Skin of body (tissue), 2 donors: ENCODE data around the genes TPRX2 and KDELR1.

DNA sequence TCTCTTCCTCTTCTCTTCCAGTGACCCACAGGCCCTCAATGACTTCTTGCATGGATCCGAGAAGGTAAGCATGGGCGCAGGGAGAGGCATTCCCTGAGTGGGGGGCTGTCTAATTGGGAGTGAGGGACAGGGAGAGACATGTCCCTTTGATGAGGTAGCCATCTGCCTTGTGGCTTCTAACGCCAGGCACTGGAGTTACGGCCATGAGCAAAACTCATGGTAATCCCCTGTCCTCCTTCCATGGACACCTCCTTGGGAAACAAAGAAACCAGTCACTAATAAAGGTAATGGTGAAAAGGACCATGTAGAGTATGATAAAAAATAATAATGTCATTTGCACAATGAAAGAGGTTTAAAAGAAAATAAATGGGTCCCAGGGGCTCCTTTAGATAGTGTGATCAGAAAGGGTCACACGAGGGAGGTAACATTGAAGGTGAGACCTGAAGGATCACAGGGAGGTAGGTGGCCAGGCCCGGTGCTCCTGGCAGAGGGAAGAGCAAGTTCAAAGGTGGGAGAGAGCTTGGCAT, 39.5 kb upstream of the EHD2 start:
- RAMPAGE, long total RNA, result no peak

DNA sequence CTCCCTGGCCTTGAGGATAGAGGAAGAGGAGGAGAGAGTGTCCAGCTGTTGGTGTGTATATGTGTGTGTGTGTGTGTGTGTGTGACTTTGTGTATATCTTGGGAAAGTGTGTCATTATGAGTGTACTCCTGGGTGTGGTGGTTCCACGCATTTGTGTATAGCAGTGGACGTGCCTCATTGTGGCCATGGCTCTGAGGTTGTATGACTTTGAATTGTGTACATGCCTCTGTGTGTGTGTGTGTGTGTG, 6.6 kb downstream of the EHD2 start:
- RAMPAGE, long total RNA, result no peak

DNA sequence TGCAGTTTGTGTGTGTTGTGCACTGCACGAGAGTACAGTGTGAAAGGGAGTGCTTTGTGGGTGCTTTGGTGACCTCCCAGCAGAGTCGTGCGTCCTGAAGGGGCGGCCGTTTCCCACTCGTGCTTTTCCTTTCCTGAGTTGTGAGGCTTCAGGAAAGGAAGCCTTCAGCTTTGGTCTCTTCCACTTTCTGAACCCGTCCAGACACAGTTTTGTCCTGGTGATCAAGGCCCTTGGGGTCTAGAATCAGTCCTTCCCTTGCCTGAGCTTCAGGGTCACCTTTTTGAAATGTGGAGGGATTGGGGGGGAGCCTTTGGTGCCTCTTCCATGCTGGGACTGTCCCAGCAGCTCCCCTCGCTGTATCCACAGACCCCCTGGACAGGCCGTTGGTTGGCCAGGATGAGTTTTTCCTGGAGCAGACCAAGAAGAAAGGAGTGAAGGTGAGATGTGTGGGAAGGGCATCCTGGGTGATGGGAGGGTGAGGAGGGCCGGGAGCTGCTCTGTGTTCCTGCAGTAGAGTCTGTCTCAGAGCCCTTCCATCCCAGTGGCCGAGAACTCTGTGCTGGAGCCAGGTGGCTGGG, 5.9 kb downstream of the NOP53 start:
- RAMPAGE, long total RNA, result no peak

DNA sequence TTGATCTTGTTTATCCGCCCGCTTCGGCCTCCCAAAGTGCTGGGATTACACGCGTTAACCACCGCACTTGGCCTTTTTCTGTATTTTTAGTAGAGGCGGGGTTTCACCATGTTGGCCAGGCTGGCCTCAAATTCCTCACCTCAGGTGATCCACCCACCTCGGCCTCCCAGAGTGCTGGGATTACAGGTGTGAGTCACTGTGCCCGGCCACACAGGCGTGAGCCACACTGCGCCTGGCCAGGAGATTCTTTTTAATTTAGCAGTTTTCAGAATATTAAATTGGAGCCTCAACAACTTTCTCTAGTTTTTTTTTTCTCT, 11.3 kb downstream of the SELENOW start:
- RAMPAGE, long total RNA, result no peak

GRCh38 chr19:47858786-47859438, at the start of gene TPRX2:
TSS of gene TPRX2 (plus strand) at chr19:47859235.
- RAMPAGE, long total RNA, result no peak

- RAMPAGE, long total RNA, result no peak
These were observed 19.9 kb downstream of the ZSWIM9 start for GRCh38 chr19:48190254-48190889.

DNA sequence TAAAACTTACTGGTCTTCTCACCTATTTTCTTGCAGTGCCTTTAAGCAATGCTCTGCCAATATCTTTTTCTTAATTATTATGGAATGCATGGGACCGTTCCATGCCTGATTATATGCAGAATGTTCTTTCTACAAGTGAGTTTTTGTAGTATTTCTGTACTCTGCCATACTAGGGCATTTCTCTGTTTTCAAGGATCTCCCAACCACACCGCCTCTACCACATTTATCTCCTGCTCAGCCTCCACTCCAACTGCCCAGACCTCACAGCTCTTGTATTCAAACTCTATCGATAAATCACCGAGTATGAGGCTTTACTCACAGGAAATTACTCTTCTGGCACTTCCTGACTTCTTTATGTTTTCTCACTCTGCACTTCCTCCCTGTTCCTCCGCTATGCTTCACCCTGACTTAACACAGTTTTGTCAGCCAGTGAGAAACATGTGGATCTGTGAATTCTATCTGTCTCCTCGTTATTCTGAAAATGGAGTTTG, 2.5 kb upstream of the CARD8 start:
- RAMPAGE, long total RNA, result no peak

- RAMPAGE, long total RNA, result no peak
These were observed 3.9 kb downstream of the EMP3 start for GRCh38 chr19:48328922-48330047.

- RAMPAGE, long total RNA, result no peak
These were observed 8.4 kb downstream of the EMP3 start for GRCh38 chr19:48333616-48334300.

DNA sequence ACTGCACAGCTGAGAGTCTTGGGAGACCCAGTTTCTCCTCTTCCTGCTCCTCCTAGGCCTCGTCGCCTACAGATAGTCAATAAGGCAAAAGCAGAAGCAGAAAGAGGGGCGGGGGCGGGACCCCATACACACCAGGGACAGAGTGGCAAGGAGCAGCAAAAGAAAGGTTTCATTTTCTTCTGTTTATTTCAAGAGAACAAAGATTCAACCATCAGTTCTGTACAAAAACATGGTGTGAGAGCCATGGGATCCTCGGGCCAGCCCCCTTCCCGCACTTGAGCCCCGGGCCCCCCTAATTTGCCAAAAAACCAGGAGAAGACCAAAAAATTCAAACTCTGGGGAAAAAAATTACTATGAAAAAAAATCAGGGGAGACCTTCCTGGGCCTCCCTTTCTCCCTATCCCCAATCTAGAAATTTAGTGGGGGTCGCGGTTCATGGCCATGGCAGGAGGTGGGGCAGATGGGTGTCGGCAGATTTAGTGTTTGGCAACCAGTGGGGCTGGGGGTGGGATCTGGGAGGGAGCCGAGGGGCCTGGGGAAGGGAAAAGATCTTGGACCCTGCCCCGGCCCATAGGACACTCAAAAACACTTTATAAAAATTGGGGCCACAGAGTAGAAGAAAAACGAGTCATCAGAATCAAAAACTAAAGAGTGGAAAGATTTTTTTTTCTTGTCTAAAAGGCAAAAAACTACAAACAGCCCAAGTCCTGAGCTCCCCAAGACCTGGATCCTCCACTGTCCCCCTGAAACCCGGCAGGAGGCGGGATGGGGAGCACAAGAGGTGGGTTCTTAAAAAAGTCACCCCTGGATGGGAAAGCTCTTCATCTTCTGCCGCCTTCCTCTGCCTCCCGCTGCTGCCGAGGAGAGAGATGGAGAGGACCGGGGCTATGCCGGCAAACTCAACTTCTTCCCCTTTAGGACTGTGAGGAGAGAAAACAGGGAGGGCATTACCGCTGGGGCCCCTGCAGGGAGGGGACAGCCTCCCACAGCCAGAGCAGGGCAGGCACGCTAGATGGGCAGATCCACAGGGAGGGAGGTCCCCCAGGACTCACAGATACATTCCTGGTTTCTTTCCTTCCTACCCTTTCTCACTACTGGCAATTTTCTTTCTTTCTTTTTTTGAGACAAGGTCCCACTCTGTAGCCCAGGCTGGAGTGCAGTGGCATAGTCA, 8.6 kb downstream of the KDELR1 start:
- RAMPAGE, long total RNA, result no peak

DNA sequence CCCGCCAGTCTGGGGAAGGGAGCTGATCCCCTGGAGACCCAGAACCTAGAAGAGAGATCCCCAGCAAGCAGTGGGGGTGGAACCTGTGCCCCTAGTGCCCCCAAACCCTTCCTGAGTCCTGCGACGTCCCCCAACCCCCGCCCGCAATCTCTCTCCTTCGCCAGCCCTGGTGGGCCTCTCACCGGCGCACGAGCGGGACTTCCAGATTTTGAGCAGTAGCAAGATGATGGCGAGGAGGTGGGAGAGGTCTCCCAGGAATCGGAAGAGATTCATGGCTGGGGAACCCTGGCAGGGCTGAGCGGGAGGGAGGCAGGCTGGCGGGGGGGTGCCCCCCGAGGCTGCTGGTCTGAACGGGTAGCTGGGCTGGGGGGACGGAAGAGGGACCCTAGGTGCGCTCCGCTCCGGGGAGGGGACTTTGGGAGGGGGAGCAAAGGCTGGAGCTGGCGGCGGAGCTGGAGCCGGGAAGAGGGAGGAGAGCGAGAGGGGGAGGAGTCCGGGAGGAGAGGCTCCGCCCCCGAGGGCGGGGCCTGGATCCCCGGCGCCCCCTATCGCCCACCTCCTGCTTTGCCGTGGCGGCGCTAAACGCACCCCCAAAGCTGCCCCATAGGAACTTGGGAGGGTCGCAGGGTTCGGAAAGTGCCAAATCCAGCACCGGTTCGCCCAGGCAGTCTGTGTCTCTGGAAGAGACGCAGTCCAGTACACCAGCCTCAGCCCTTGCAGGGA, at the start of gene KDELR1:
Gene KDELR1, minus strand, starts transcription at position 466 of the 723 bp plus-strand sequence.
- RAMPAGE, long total RNA, result no peak

GRCh38 chr19:48553638-48554119, 1.7 kb downstream of the SULT2B1 start:
- RAMPAGE, long total RNA, result no peak

DNA sequence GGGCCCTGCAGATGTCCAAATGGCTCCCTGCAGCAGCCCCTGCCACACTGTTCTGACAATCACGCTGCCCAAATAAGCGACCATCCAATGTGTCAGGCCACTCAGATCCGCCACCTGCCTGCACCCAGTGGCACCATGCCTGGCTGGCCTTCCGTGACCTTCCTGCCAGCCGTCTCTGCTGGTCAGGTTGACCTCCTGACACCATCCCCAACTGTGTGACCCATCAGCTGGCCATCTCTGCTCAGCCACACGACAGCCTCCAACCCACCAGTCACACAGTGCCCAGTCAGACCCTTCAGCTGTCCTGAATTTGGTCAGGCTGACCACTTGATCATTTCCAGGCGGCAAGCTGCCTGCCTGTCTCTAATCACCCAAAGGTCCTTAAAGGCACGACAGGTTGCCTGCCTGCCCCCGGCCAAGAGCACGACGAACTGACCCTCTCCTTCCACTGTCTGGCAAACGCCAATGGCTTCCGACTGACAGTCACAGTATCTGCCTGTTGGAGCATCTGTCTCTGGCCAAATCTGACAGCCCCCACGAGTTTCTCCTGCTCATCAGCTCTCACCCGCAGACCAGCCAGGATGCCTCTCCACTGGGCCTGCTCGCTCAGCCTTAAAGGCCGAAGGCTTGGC, 1.3 kb downstream of the FAM83E start:
- RAMPAGE, long total RNA, result no peak

- RAMPAGE, long total RNA, result no peak
These were observed 12.0 kb downstream of the NTN5 start for GRCh38 chr19:48660645-48661422.

DNA sequence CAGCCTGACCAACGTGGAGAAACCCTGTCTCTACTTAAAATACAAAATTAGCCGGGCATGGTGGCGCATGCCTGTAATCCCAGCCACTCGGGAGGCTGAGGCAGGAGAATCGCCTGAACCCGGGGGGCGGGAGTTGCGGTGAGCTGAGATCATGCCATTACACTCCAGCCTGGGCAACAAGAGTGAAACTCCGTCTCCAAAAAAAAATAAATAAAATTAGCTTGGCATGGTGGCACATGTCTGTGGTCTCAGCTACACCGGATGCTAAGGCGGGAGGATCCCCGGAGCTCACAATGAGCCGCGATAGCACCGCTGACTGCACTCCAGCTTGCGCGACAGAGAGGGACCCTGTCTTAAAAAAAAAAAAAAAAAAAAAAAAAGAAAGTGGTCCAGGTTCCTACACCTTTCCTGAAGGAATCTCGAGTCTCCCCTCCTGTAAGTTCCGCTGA, 662 bp downstream of the FUT1 start:
- RAMPAGE, long total RNA, result no peak

DNA sequence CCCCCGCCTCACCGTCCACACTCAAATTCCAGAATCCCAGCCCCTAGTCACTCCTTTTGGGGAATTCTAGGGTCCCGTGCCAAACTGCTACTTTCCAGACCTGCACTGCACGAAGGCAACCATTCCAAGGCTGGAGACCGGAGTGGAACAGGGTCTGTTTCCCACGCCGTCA, 670 bp upstream of the FUT1 start:
- RAMPAGE, long total RNA, result no peak

GRCh38 chr19:48813561-48813800, 2.7 kb upstream of the BCAT2 start:
- RAMPAGE, long total RNA, result no peak

- RAMPAGE, long total RNA, result no peak
These were observed 7.6 kb upstream of the BCAT2 start for GRCh38 chr19:48818203-48818957.

GRCh38 chr19:48836774-48837514, 653 bp upstream of the HSD17B14 start:
- RAMPAGE, long total RNA, result no peak

GRCh38 chr19:48878290-48879530, 6.5 kb downstream of the PPP1R15A start:
- RAMPAGE, long total RNA, result no peak